HTR-8/SVneo (cell line): ENCODE data around the gene GPR155.

DNA sequence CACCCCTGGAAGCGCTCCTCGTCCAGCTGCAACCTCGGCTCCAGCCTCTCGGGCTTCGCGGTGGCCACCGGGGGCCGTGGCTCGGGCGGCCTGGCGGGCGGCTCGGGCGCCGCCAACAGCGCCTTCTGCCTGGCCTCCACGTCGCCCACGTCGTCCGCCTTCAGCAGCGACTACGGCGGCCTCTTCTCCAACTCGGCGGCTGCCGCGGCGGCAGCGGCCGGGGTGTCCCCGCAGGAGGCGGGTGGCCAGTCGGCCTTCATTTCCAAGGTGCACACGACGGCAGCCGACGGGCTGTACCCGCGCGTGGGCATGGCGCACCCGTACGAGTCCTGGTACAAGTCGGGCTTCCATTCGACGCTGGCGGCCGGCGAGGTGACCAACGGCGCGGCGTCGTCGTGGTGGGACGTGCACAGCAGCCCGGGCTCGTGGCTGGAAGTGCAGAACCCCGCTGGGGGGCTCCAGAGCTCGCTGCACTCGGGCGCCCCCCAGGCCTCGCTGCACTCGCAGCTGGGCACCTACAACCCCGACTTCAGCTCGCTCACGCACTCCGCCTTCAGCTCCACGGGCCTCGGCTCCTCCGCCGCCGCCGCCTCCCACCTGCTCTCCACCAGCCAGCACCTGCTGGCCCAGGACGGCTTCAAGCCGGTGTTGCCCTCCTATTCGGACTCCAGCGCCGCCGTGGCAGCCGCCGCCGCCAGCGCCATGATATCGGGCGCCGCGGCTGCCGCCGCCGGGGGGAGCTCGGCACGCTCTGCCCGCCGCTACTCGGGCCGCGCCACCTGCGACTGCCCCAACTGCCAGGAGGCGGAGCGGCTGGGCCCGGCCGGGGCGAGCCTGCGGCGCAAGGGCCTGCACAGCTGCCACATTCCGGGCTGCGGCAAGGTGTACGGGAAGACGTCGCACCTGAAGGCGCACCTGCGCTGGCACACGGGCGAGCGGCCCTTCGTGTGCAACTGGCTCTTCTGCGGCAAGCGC, 1.8 kb downstream of the SP9 start:
- RRBS = 2% methylated on average over 30 of the region's 120 CpGs

DNA sequence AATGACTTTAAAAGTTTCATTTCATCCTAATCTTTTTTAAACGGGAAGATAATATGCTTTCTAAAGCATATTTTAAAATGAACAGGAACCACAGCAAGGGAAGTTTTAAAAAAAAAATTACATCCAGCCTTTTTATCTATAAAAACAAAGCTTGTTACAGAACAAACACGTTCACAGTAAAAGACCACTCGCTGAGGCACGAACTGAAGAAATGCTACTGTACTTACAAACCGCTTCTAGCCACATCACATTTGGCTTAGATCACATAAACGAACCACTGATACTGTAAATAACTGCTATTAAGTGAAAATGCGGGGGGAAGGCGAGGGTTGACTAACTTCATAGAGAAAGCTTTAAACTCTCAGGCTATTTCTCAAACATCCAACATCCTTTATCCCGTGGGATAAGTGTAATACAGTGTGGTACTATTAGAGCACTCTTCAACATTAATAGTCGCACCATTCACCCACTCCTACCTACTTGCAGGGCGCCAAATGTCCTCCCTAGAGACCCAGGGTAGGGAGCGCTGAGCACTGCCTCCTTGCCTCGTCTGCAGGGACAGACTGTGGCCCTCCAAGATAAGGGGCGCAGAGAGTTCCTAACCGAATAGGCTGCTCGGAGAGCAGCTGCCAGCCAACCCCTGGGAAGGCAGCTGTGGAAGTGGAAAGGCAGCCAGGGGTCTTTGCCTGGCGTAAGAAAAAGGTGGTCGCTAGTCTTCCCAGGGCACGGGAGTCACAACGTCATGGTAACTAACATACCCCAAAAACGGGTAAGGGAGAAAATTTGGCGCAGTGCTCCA, 926 bp downstream of the GPR155 start:
- RRBS = no CpG with 5 or more reads among the region's 22 CpGs

GRCh38 chr2:174486503-174487538, at the start of gene GPR155:
Gene GPR155 (minus strand): TSS chr2:174487029.
- RRBS = 2% methylated on average over 16 of the region's 76 CpGs

- RRBS = no CpG with 5 or more reads among the region's 3 CpGs
These were observed 6.7 kb upstream of the GPR155 start for GRCh38 chr2:174493530-174494025.

DNA sequence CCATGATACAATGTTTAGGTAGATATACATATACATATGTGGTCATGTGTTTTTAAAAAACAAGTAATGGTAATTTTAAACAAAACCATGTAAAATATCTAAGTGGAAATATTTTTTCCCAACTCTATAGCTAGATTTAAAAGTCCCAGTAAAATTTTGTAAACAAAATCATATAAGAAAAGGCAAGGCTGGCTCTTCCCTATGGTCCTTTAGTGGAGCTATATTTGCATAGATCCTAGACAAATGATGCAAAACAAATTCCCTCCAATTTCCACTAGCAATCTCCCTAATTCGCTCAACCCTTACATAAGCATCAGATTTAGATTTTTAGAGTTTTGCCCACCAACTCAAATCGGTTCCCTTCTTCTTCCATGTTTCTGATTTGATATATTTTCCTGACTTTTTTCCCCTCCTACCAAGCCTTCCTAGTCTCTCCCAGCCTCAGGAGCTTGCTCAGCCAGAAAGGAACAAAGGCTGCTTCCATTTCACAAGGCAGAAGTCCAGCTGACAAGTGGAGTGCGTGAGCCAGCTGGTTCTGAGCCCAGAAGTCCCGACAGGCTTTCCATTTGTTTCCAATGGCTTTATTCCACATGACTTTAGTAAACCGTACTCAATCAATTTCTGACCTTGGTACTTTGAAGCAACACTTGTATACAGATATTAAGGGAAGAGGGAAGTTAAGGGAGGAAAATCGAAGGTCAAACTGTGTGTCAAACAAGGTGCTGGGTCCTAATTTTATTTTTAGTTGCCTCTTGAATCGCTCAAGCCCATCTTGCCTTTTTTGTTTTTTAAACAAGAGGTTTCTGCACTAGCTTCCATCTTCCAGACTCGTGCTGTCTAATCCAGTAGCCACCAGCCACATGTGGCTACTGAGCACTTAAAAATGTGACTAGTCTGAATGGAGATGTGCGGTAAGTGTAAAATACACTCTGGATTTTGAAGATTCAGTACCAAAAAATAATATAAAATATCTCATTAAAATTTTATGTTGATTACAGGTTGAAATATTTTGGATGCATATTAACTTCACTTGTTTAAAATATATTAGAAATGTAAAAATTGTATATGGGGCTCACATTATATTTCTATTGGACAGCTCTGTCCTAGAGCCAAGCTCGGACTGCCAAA, 36.3 kb downstream of the WIPF1 start:
- RRBS = no CpG with 5 or more reads among the region's 10 CpGs

GRCh38 chr2:174590521-174590833, 7.1 kb downstream of the WIPF1 start:
- RRBS = no CpG with 5 or more reads among the region's 4 CpGs

GRCh38 chr2:174599311-174599870, 1.8 kb upstream of the WIPF1 start:
- RRBS = no CpG with 5 or more reads among the region's 6 CpGs

DNA sequence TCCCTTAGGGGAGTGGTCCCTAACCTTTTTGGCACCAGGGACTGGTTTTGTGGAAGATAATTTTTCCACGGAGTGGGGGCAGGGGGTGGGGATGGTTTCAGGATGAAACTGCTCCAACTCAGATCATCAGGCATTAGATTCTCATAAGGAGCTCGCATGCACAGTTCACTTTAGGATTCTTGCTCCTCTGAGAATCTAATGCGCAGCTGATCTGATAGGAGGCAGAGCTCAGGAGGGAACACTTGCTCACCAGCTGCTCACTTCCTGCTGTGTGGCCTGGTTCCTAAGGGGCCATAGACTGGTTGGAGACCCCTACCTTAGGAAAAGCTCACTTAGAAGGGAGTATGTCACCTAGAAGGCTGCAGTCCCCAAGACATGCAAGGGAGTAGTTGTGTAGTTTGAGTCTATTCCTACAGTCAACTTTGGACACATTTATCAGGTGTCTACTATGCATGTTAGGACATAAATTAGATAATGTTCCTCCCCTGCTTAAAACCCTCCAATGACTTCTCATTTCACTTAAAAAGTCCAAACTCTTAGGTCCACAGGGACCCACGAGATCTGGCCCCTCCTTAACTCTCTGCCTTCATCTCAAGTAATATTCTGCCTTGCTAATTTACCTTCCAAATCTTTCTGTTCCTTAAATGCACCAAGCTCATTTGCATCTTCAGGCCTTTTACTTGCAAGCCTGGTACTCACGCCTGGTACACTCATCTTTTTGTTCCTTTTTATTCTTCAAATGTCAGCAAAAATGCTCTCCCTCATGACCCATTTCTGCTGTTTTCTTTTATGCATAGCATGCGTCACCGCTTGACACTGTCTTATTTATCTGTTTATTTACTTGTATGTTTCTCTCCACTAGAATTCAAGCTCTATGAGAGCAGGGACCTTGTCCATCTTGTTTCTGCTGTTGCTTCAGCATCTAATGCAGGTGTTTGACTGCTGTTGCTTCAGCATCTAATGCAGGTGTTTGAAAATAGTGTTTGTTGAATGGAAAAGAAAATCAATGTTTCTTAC, 2.6 kb upstream of the WIPF1 start:
- RRBS = no CpG with 5 or more reads among the region's 7 CpGs

DNA sequence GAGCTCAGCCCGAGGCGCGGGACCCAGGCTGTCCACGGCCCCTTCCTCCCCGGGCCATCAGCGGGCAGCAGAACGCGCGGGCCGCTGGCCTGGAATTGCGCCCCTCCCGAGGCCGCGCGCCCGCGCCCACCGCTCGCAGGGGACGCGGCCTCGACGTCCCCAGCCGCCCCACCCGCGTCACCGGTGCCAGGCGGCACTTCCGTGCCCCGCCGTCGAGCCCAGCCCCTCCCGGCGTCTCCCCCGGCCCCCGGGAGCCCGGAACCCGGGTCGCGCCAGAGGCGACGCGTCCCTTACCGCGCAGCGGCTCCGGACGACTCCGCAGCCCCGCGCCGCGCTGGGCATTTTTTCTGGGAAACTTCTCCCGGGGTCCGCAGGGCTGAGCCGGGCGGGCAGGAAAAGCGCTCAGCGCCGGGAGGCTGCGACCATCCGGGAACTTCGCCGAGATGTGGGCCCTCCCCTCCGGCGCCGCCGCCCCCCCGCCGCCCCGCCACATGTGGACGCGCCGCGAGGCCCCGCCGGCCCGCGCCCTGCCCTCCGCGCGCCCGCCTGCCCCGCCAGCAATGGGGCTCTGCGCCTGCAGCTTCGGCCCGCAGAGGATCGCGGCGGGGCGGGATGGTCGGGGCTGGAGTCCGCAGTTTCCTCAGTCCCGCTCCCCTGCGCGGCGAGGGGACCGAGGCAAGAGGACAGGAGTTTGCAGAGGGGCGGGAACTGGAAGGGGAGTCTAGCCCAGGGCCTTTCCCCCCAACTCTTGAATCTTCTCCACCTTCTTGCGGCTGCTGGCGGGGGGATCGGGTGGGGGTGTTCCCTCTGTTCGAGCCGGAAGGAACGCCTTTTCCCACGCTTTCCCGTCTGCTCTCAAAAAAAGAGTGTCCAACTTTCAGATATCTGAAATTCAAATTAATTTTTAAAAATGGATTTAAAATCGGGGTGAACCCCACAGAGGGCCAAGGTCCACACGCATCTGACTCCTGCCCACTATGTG, 81.5 kb downstream of the CHRNA1 start:
- RRBS = 2% methylated on average over 57 of the region's 109 CpGs

- RRBS = no CpG with 5 or more reads among the region's 5 CpGs
These were observed 1.0 kb downstream of the ATF2 start for GRCh38 chr2:175167040-175167269.

DNA sequence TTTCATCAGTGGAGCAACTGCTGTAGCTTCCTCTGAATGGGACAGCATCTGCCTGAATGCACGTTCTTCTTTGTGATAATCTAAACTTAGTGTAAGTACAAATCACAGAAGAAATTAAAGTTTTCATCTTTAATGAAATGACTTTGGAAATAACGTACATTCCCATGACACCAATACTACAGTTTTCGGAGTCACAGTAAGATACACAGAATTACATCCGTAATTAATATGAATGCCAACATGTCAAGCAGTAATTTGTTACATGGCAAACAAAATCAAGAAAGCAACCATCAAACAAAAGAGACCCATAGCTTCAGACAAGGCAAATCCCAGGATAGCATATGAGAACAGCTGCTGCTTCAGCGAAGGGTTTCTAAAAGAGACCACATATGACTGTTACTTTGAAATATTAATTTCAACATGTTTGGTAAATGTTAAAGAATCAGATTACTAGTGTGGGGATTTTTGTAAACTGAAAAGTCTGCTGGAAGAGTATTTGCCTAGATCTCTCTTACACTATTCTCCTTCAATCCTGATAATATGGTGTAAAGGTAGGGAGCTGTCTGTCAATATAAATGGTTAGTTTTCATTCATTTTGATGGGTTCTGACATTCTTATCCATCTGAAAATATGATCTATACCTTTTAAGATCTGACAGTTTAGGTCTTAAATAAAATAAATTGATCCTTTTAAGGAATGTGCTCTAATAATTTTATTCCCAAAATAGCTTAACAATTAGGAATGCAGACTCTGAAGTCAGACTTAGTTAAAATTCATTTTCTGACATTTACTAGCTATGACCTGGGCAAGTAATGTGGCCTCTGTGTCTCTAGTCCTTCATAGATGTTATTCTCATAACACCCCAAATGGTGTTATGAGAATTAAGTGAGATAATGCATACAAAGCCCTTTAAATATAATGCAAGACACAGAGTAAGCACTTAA, 3.2 kb downstream of the ATP5MC3 start:
- RRBS = no CpG with 5 or more reads among the region's 5 CpGs

DNA sequence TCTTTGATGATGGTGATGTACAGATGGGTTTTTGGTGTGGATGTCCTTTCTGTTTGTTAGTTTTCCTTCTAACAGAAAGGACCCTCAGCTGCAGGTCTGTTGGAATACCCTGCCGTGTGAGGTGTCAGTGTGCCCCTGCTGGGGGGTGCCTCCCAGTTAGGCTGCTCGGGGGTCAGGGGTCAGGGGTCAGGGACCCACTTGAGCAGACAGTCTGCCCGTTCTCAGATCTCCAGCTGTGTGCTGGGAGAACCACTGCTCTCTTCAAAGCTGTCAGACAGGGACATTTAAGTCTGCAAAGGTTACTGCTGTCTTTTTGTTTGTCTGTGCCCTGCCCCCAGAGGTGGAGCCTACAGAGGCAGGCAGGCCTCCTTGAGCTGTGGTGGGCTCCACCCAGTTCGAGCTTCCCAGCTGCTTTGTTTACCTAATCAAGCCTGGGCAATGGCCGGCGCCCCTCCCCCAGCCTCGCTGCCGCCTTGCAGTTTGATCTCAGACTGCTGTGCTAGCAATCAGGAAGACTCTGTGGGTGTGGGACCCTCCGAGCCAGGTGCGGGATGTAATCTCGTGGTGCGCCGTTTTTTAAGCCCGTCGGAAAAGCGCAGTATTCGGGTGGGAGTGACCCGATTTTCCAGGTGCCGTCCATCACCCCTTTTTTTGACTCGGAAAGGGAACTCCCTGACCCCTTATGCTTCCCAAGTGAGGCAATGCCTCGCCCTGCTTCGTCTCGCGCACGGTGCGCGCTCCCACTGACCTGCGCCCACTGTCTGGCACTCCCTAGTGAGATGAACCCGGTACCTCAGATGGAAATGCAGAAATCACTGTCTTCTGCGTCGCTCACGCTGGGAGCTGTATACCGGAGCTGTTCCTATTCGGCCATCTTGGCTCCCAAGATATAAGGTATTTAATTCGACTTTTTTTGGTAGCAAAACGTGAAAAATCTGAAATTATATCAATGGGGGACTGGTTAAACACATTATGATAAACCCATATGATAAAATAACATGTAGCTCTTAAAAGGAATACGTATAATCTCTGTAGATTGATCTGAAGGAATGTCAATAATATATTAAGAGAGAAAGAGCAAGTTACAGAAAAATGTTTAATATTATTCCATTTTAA, 408.0 kb downstream of the LNPK start:
- RRBS = no CpG with 5 or more reads among the region's 37 CpGs

DNA sequence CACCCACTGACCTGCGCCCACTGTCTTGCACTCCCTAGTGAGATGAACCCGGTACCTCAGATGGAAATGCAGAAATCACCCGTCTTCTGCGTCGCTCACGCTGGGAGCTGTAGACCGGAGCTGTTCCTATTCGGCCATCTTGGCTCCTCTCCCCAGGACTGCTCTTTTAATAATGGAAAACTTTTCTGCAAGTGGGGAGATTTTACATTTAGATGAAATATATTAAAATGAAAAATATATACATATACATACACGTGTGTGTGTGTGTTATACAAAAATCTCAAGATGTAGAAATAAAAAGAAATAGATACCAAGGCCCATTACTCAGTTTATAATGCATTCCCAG, 297.4 kb downstream of the LNPK start:
- RRBS = no CpG with 5 or more reads among the region's 9 CpGs

DNA sequence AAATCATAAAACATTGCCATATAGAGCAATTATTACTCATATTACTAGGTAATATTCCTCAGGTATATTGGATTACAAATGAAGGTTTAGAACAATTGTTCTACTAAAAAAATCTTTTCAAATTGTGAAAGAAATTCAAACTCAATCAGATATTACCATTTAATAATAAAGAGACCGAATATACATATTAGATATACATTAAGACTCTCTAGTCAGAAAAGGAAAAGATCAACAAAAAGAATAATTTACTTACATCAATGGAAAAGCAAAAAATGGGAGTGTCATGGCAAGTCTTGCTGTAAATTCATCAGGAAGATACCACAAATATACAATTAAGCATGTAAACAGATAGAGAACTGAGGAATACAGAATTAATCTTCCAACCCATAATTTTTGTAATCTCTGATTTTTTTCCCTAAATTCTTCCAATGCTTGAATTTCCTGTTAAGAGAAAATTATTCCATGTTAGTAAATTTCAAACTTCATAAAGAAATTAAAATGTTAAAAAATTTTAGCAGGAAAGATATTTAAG, 10.0 kb downstream of the LNPK start:
- RRBS = no CpG with 5 or more reads among the region's 1 CpG

DNA sequence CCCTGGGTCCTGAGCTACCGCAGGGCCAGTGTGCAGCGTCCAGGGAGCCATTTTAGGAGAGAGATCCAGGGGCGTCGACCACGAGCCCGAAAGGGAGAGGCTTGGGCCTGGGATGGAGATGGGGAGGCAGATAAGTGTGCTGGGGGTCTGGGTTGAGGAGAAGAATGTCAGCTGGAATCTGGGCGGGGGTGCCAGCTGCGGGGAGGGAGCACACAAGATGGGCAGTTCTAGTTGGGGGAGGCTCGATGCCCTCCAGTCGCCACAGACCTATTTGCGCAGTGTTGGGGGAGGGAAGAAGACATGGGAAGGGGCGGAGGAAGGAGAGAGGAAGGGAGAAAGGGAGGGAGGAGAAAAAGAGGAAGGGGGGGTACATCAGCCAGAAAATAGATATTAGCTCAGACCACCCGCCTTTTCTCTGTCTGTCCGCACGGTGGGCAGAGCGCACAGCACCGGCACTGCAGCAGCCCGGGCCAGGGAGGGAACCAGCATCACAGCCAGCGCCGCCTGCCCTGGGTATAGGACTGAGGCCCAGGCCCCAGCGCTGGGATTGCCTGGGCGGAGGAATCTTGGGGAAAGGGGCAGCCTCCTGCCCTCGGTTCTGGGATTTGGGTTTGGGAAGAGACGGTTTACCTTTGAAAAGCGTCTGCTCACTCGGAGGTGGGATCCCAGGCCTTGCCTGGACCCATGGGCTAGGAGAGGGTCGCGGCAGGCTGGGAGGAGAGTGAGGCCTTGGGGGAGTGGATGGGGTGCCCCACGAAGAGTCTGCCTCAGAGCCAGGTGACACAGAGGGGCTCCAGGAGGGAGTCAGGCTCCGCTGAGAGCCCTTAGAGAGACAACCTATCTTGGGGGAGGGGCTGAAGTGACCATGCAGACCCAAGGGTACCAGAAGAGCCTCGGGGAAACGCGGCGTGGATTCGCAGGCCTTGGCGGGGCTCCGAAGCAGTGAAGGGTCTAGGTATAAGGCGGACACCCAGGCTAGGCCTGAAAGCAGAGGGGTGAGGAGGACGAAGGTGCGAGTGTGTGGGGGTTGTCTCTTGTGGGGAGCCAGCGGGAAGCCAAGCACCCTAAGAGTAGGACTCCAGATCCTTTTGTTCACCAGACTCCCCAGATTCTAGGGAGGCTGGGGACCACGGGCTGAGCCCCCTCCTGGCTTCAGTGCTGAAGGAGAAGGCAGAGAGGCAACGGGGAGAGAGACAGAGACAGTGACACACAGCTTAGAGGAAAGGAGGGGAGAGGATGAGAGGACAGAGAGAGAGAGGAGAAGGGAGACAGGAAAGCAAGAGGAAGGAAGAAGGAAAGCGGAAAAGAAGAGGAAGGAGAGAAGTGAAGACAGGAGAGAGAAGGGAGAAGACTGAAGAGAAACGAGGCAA, 1.5 kb upstream of the HOXD11 start:
- RRBS = no CpG with 5 or more reads among the region's 45 CpGs

DNA sequence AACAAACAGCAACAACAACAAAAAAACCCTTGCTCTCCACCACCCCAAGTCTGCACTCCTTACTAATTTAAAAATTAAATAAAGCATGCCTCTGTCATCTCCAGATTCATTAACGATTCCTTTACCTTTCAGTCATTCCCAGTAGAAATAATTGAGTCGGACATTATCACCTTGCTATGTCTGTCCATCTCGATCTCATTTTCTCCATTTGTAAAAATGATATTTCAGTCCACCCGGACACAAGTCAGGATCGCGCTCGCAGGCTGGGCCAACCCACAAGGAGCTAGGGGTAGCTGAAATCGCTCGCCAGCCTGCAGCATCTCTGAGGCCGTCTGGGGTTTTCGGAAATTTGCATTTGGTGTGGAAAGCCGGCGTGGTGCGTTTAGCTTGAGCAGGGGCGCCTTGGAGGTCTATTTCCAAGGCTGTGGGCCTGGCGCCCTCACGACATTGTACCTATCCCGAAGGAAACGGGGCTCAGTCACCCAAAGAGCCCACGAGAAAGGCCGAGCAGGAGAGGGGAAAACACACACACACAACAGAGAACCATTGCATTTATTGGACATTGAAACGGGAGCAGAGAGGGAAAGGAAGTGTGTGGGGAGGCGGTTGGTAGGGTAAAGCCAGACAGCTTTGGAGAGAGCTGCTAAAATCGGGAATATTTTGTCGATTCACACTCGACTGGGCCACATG, 1.4 kb upstream of the HOXD8 start:
- RRBS = 93% methylated on average over 6 of the region's 26 CpGs

- RRBS = no CpG with 5 or more reads among the region's 5 CpGs
These were observed 1.3 kb downstream of the HOXD8 start for GRCh38 chr2:176130866-176131131.

- RRBS = no CpG with 5 or more reads among the region's 3 CpGs
These were observed 159.7 kb downstream of the MTX2 start for GRCh38 chr2:176428864-176429334.

- RRBS = no CpG with 5 or more reads among the region's 2 CpGs
These were observed 225.9 kb downstream of the MTX2 start for GRCh38 chr2:176495135-176495564.